ENCODE measurements around the genes SLC25A1 and RANBP1.

GRCh38 chr22:19002395-19002710, 66.3 kb upstream of the PRODH start:
- RRBS, result no CpG with 5 or more reads among the region's 8 CpGs
CAGE:
- cytosol, long polyA plus RNA, result no peak
- long polyA plus RNA, result no peak
- nucleus, long polyA plus RNA, result no peak

DNA sequence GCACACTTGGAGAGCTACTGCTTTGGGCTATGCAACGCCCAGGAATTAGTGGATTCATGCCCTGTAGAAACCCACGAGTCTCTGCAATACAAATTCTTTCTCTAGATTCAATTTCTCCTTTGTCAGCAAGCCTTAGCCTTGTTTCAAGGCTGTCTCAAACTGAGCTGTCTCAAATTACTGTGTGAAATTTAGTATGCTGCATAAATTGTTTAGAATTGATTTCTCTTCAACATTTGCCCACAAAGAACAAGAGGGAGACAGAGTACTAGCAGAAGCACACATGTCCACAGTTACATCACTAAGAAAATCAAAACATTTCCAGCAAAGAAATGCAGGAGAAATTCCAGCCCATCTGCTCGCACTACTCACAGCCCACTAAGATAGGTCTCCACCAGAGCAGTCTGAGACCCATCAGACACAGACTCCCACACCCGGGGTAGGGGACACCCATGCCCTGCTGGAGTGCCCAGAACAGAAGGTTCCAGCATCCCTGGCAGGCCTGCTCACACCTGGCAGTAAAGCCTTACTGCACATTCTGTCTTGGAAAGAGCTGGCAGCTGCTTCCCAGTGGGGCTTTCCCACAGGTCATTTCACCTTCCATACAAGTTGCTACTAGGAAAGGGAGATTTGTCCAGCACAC, 17.9 kb downstream of the DGCR2 start:
- RRBS, result no CpG with 5 or more reads among the region's 4 CpGs
CAGE:
- cytosol, long polyA plus RNA, result no peak
- long polyA plus RNA, result no peak
- nucleus, long polyA plus RNA, result no peak

DNA sequence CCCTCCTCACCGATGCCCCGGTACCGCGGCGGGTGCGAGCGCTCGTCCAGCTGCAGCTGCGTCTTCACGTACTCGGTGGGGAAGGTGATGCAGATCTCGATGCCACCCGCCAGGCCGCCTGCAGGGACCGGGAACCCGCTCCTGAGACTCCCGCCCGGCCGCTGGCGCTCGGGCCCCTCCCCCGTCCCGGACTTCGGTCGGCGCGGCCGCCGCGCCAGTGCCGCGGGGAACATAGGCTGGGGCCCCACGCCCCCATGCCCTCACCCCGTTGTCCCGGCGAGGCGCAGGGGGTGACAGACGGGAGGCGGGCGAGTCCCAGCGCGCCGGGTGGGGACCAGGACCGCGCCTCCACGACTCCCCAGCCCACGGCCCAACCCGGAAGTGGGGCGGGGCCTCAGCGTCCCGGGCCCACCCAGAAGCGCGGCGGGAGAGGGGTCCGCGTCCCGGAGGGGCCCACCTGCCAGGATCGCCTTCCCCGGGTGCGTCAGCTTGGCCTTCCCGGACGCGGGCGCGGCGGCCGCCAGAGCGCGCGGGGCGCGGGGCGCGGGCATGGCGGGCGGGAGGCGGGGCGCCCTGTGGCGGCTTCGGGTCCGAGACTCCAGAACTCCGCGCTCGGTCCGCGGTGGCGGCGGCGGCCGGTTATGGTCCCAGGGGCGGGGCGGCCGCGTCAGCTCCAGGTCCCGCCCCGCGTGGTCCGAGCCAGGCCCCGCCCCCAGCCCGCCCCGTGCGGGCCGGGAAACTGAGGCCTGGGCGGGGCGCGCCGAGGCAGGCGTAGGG, at the start of gene SLC25A1:
TSS of gene SLC25A1 (minus strand) at position 614 of the 777 bp plus-strand sequence.
- RRBS, result 1% methylated on average over 42 of the region's 108 CpGs
CAGE:
- cytosol, long polyA plus RNA, result start-site peak on the minus strand centred at position 336 of the sequence, 52 bp wide, 119 reads; start-site peak on the minus strand centred at position 612 of the sequence, 26 bp wide, 939 reads
- long polyA plus RNA, result start-site peak on the minus strand centred at position 323 of the sequence, 77 bp wide, 103 and 72 reads in 2 replicates
- nucleus, long polyA plus RNA, result start-site peak on the minus strand centred at position 356 of the sequence, 24 bp wide, 106 reads

DNA sequence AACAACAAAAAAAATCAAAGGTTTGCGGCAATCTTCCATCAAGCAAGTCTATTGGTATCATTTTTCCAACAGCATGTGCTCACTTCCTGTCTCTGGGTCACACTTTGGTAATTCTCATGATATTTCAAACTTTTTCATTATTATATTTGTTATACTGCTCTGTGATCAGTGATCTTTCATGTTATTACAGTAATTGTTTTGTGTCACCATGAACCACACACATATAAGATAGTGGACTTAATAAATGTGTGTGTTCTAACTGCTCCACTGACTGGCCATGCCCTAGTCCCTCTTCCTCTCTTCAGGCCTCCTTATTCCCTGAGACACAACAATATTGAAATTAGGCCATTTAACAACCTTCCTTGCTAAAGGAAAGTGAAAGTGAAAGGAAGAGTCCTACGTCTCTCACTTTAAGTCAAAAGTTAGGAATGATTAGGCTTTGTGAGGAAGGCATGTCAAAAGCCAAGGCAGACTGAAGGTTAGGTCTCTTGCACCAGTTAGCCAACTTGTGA, 32.1 kb downstream of the CLTCL1 start:
- RRBS, result no CpG with 5 or more reads among the region's 2 CpGs
CAGE:
- cytosol, long polyA plus RNA, result no peak
- long polyA plus RNA, result no peak
- nucleus, long polyA plus RNA, result no peak

GRCh38 chr22:19290732-19291566, 570 bp downstream of the CLTCL1 start:
- RRBS, result 2% methylated on average over 15 of the region's 63 CpGs
CAGE:
- cytosol, long polyA plus RNA, result no peak
- long polyA plus RNA, result no peak
- nucleus, long polyA plus RNA, result no peak

DNA sequence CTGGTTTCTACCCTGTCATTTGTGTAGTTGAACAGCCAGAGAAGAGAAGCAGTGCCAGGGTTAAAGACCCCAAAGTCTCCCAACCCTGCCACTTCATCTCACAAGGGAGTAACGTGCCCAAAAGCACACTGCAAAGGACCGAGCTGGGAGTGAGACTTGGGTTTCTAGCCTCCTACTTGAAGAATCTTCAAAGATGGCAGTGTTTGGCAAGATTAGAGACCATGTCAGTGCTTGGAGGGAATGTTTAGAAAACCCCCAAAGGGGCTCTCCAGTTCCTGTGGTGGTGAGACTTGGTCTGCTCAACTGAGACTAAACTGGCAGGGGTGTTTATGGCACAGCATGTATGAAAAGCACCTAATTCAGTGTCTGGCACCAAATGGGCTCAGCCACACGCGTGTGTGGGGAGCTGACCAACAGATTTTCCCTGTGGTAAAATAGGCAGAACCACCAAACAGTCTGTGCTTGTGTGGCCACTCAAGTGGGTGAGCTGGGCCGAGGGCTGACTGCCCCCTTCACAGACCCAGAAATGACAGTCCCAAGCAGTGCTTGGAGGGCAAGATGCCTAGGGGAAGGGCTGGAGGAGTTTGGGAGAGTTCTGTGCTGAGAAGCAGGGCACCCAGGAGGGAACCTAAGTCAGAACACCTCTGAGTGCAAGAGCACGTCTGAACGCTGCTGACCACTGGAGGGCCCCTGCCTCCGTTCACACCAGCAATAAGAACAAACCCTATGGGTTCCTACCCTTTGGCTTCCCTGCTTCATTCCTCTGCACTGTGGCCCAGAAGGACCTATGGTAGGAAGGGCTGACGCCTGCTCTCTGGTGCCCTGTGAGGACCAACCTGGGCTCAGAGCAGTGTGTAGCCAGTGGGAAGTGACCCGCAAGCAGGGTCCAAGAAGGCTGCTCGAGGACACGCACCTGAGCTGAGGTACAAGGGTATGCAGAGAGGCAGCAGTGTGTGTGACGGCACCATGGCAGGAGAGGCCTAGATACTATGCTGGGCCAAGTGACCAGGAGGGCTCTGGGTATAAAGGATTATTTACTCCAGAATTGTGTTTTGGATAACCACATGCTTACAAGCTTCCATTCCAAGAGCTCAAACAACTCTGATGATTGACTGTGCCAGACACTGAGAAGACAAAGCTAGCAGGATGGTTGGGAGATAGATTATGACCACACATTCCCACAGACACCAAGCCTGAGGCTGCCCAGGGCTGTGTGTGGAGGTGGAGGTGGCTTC, 68.6 kb upstream of the CLTCL1 start:
- RRBS, result no CpG with 5 or more reads among the region's 13 CpGs
CAGE:
- cytosol, long polyA plus RNA, result no peak
- long polyA plus RNA, result no peak
- nucleus, long polyA plus RNA, result no peak

DNA sequence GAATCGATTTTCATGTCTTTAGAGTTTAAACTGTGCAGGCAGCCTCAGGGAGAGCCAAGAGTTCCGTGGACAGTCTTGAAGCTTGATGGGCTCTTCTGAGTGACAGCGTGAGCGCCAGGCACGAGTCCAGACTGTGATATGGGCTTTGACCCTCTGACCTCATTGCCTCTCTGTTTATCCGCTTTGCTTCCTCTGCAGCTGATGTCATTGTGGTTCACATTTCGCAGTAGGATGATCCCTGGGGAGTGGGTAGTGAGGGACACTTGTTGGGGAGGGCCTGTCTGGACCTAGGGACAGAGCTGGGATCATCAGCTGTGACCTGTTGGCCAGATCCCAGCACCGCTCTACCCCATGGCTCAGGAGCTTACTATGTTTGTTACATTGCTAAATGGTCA, 80.6 kb upstream of the CLDN5 start:
- RRBS, result no CpG with 5 or more reads among the region's 8 CpGs
CAGE:
- cytosol, long polyA plus RNA, result no peak
- long polyA plus RNA, result no peak
- nucleus, long polyA plus RNA, result no peak

GRCh38 chr22:19717585-19718790, 3.7 kb downstream of the SEPTIN5 start:
- RRBS, result 7% methylated on average over 67 of the region's 136 CpGs
CAGE:
- cytosol, long polyA plus RNA, result no peak
- long polyA plus RNA, result no peak
- nucleus, long polyA plus RNA, result no peak

DNA sequence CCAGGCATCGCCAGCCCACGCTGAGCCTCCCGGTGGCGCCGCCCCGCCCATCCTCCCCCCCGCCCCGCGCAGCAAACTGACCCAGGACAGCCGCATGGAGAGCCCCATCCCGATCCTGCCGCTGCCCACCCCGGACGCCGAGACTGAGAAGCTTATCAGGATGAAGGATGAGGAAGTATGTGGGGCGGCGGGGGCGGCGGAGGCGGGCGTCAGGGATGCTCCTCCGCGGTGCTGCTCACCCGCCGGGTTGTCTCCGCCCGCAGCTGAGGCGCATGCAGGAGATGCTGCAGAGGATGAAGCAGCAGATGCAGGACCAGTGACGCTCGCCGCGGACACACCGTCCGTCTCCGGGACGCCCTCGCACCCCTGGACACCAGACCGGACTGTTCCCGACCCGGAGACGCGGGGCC, 1.2 kb upstream of the GP1BB start:
- RRBS, result 2% methylated on average over 21 of the region's 42 CpGs
CAGE:
- cytosol, long polyA plus RNA, result no peak
- long polyA plus RNA, result no peak
- nucleus, long polyA plus RNA, result no peak

- RRBS, result no CpG with 5 or more reads among the region's 21 CpGs
CAGE:
- cytosol, long polyA plus RNA, result no peak
- long polyA plus RNA, result no peak
- nucleus, long polyA plus RNA, result no peak
These were observed 23.4 kb upstream of the GNB1L start for GRCh38 chr22:19877870-19878588.

GRCh38 chr22:19886890-19887444, 32.3 kb upstream of the GNB1L start:
- RRBS, result no CpG with 5 or more reads among the region's 11 CpGs
CAGE:
- cytosol, long polyA plus RNA, result no peak
- long polyA plus RNA, result no peak
- nucleus, long polyA plus RNA, result no peak

DNA sequence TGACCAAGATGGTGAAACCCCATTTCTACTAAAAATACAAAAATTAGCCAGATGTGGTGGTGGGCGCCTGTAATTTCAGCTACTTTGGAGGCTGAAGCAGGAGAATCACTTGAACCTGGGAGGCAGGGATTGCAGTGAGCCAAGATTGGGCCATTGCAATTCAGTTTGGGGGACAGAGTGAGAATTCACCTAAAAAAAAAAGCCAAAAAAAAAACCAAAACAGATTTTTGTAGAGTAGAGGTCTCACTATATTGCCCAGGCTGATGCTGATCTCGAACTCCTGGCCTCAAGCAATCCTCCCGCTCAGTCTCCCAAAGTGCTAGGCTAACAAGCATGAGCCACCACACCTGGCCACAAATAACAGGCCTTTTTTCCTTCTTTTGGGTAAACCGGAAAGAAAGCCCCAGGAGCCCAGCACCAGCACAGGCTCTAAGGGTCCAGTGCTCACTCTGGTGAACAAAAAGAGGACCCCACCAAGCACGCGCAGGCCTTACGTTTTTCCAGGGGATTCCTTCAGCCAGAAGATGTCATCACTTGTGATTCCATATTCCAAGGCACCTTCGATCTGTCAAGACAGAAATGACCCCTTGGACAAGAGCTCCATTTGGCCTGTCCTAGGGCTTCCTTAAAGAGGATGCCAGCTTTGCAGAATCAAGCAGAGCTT, 30.6 kb upstream of the COMT start:
- RRBS, result no CpG with 5 or more reads among the region's 8 CpGs
CAGE:
- cytosol, long polyA plus RNA, result no peak
- long polyA plus RNA, result no peak
- nucleus, long polyA plus RNA, result no peak

DNA sequence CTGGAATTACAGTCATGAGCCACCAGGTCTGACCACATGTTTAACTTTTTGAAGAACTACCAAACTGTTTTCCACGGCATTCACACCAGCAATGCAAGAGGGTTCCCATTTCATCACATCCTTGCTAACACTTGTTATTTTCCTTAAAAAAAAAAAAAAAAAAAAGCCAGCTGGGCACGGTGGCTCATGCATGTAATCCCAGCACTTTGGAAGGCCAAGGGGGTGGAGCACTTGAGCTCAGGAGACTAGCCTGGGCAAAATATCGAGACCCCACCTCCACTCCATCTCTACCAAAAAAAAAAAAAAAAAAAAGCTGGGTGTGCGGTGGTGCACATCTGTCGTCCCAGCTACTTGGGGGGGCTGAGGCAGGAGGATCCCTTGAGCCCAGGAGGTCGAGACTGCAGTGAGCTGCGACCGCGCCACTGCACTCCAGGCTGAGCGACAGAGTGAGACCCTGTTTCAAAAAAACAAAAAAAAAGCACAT, 16.9 kb upstream of the TXNRD2 start:
- RRBS, result no CpG with 5 or more reads among the region's 10 CpGs
CAGE:
- cytosol, long polyA plus RNA, result no peak
- long polyA plus RNA, result no peak
- nucleus, long polyA plus RNA, result no peak

DNA sequence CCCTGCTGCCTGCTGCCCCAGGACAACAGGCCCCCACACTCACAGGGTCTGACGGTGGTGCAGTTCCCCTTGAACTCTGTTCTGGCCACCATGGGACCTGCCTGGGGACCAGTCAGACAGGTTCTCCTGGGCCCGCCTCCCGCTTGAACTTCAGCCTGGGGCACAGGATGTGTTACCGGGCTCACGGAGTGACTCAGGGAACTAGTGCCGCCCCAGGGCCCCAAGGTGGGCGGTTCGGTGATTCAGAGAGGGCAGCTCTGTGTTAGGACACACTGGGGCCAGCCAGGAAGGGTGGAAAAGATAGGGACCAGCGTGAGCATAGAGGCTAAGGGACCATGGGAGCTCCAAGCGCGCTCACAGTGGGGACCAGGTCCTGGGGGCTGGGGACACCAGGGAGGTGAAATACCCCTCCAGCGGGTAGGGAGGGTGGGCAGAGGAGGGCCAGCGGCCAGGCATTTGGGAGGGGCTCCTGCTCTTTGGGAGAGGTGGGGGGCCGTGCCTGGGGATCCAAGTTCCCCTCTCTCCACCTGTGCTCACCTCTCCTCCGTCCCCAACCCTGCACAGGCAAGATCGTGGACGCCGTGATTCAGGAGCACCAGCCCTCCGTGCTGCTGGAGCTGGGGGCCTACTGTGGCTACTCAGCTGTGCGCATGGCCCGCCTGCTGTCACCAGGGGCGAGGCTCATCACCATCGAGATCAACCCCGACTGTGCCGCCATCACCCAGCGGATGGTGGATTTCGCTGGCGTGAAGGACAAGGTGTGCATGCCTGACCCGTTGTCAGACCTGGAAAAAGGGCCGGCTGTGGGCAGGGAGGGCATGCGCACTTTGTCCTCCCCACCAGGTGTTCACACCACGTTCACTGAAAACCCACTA, 21.6 kb upstream of the TXNRD2 start:
- RRBS, result no CpG with 5 or more reads among the region's 32 CpGs
CAGE:
- cytosol, long polyA plus RNA, result no peak
- long polyA plus RNA, result no peak
- nucleus, long polyA plus RNA, result no peak

DNA sequence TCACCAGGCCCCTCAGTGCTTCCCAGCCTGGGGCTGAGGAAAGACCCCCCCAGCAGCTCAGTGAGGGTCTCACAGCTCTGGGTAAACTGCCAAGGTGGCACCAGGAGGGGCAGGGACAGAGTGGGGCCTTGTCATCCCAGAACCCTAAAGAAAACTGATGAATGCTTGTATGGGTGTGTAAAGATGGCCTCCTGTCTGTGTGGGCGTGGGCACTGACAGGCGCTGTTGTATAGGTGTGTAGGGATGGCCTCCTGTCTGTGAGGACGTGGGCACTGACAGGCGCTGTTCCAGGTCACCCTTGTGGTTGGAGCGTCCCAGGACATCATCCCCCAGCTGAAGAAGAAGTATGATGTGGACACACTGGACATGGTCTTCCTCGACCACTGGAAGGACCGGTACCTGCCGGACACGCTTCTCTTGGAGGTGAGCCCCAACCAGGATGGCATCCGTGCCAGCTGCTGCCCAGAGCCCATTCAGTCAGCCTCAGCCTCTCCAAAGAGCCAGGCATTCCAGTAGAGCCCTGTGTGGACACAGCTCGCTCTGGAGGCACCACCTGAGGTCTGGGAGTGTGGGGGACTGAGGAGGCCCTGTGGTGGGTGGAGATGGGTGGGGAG, 22.4 kb upstream of the TXNRD2 start:
- RRBS, result no CpG with 5 or more reads among the region's 11 CpGs
CAGE:
- cytosol, long polyA plus RNA, result no peak
- long polyA plus RNA, result no peak
- nucleus, long polyA plus RNA, result no peak

- RRBS, result no CpG with 5 or more reads among the region's 21 CpGs
CAGE:
- cytosol, long polyA plus RNA, result no peak
- long polyA plus RNA, result no peak
- nucleus, long polyA plus RNA, result no peak
These were observed 831 bp downstream of the TANGO2 start for GRCh38 chr22:20021432-20022449.

DNA sequence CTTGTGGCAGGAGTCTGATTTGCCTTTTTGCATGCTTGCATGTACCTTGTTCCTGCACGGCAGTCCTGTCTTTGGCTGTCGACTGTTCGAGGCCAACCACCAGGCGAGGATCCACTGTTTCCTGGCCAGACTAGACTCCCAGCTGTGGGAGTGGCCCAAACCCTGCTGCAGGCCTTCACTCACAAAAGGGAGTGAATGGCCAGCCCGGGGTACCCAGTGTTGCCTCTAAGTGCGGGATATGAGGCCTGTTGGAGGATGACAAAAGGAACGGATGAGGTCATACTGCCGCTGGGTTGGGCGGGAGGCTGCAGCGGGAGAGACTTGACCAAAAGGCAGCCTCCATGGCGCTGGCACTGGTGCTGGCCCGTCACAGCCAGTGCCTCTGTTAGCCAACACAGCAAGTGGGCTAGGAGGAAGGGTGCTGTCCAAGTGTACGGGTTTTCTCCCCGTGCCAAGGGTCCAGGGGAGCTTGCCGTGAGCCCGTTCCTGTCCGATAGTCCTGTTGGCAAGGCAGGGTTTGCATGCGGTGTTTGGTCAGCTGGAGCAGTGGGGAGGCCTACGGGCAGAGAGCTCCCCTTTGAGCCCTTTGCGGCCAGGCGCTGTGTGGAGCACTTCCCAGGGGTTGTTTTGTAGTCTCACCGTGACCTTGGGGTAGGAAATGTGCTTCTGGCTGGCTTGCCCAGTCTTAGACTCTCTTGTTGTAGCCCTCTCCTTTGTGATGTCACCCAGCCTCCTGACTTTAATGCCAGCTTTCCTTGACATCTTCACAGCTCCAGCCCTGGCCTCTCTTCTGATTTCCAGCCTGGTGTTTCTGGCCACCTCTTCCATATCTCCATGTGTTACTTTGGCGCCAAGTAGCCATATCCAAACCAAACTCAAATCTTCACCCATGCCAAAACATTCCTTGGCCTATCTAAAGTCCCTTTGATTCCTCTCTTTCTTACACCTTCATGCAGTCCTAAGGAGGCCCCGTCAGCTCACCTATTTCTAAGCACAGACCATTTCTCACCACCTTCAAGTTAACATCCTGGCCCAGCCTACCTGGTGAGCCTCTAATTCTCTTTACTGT, 1.2 kb downstream of the DGCR8 start:
- RRBS, result no CpG with 5 or more reads among the region's 24 CpGs
CAGE:
- cytosol, long polyA plus RNA, result no peak
- long polyA plus RNA, result no peak
- nucleus, long polyA plus RNA, result no peak

- RRBS, result no CpG with 5 or more reads among the region's 4 CpGs
CAGE:
- cytosol, long polyA plus RNA, result no peak
- long polyA plus RNA, result no peak
- nucleus, long polyA plus RNA, result no peak
These were observed 16.1 kb downstream of the DGCR8 start for GRCh38 chr22:20095786-20096860.

- RRBS, result 74% methylated on average over 11 of the region's 36 CpGs
CAGE:
- cytosol, long polyA plus RNA, result no peak
- long polyA plus RNA, result no peak
- nucleus, long polyA plus RNA, result no peak
These were observed at the start of gene RANBP1 for GRCh38 chr22:20115876-20116689. Gene RANBP1, plus strand, starts transcription at chr22:20116104.

- RRBS, result no CpG with 5 or more reads among the region's 26 CpGs
CAGE:
- cytosol, long polyA plus RNA, result no peak
- long polyA plus RNA, result no peak
- nucleus, long polyA plus RNA, result no peak
These were observed 5.2 kb upstream of the TRMT2A start for GRCh38 chr22:20122117-20122737.